Breast (tissue), 4 donors: ENCODE results near the genes MARVELD1 and CNNM1.

DNA sequence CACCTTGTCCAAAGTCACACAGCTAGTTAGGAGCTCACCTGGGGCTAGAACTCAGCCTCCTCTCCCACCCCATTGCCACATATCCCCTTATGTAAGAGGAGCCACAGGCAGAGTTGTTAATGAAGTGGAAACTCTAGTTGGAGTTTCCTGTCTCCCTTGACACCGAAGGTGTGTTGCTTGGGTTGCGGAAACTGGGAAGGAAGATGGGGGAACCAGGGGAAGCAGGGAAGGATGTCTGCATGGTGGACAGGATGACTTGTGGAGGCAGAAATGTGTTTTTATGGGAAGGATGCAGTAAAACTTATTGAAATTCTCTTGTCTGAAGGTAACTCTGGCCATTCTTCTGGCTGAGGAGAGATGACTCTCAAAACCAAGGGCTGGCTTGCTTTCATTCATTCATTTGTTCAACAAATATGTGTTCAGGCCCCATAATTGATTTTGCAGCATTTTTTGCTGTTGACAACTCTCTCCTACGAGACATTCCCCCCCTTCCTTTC lies 1.5 kb downstream of the UBTD1 start:
- PRO-cap, 3 experiments = no peak in any of the 3 experiments
- RRBS = no CpG with 5 or more reads among the region's 3 CpGs

GRCh38 chr10:97601200-97601654 lies 11.7 kb downstream of the C10orf62 start:
- PRO-cap, 3 experiments = no peak in any of the 3 experiments
- RRBS = no CpG with 5 or more reads among the region's 6 CpGs

- PRO-cap, 3 experiments = no peak in any of the 3 experiments
- RRBS = no CpG with 5 or more reads among the region's 16 CpGs
Measured at GRCh38 chr10:97608839-97609917, 19.7 kb downstream of the C10orf62 start.

GRCh38 chr10:97677528-97678478 lies 9.2 kb downstream of the AVPI1 start:
- PRO-cap, 3 experiments = no peak in any of the 3 experiments
- RRBS = no CpG with 5 or more reads among the region's 4 CpGs

DNA sequence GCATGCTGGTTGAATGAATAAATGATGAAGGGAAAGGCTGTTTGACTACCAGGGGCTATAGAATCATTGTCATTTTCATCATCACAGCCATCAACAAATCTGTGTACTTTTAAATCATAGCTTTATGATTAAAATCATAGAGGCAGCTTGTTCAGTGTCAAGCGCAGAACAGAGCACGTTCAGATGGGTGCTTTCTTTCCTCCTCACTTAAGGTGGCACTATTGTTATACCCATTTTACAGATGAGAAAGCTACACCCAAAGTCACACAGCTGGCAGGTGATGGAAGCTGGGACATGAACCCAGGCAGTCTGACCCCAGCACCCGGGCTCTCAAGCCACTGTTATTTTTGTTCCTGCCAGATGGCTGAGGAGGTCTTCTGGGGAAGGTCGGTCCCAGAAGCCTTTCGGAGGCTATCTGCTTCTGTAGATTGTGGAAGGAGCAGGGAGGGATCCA lies 777 bp downstream of the AVPI1 start:
- PRO-cap, 3 experiments = no peak in any of the 3 experiments
- RRBS = no CpG with 5 or more reads among the region's 5 CpGs

DNA sequence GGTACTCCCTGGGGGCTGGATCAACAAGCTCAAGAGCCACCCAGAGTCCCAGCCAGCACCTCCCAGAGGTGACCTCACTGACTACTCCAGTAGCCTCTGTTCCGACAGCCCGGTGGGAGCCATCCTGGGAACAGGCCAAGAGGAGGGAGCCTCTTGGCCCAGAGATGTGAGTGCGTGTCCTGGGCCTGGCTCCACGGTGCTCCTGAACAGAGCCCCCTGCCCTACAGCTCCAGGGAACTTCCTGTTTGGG lies 6.0 kb upstream of the MARVELD1 start:
- PRO-cap, 3 experiments = no peak in any of the 3 experiments
- RRBS = no CpG with 5 or more reads among the region's 4 CpGs

GRCh38 chr10:97713222-97713913 lies at the start of gene MARVELD1:
Gene MARVELD1, plus strand, starts transcription at chr10:97713730.
- PRO-cap, 3 experiments = peak in 3 of 3 experiments; most common plus-strand start chr10:97713454 (in 2); most common minus-strand start chr10:97713338 (in 1)
- RRBS = no CpG with 5 or more reads among the region's 59 CpGs

DNA sequence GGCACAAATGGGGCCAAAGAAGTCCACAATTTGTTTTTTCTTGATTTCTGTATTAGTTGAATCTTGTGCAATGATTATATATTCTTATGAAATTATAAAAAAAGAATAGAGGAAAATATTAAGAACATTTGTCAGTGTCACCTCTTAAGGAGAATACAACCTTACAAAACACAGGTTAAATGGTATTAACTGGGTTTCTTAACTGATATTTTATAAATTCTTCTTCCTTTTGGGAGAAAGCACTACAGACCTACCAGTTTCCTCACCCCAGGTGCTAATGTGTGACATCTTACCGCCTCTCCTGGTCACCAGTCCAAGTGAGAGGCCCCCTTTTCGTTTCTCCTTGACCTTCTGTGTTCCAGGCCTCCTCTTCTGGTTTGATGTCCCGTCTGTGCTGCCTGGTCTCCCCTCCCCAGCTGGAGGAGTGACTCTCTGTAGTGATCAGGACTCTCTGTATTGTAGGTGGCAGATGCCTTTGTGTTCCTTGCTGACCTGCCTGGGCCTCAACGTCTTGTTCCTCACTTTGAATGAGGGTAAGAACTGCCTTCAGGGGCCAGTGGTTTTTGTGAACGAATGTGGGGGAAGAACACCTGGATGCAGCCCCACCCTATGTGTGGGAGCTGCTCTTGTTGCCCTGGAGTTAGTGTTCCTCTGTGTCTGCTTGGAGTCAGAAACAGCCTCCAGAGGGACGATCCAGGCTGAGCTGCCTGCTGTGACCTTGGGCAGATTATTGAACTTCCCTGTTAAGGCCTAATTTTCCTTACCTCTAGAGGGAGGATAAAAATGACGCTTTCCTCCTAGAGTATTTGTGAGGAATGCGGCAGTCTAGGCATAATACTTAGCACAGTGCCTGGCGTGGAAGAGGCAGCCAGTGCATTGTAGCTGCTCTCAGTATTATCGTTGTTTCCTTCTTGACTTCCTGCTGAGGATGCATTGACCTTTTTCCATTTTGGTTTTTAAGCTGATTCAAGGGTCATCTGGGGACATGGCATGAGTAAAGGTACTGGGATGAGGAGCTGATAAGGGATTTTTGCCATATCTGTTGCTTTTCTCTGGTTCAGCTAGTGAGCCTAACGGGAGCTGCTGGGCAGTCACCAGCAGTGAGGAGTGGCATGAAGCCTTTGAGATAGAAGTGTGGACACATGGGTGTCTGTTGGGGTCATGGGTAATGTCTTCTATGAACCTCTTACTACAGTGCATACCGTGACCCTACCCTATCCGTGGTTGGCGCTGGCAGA lies 6.1 kb downstream of the ZFYVE27 start:
- PRO-cap, 3 experiments = no peak in any of the 3 experiments
- RRBS = no CpG with 5 or more reads among the region's 14 CpGs

DNA sequence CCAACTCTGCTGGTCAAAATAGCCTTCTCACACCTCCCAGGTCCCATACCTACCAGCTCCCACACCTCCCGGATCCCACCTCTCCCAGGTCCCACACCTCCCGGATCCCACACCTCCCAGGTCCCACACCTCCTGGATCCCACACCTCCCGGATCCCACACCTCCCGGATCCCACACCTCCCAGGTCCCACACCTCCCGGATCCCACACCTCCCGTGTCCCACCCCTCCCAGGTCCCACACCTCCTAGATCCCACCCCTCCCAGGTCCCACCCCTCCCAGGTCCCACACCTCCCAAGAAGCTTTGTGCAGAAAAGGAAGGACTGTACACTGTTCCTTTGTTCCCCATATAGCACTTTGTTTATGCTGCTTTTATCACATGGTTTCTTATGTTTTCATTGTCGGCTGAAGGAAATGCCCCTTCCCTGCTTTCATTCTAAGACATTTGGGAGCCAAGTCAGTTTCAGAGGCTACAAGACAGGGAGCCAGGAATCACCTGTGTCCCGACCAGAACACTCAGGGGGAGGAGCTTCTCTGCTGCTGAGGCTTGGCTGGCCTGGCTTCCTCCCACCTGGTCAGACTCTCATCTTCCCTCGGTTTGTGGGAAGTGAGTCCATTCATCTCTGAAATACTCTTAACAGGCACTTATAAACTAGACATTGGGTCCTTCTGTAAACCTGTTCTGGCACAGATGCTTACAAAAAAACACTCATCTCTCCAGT lies 19.8 kb upstream of the GOLGA7B start:
- PRO-cap, 3 experiments = no peak in any of the 3 experiments
- RRBS = 59% methylated on average over 2 of the region's 9 CpGs

DNA sequence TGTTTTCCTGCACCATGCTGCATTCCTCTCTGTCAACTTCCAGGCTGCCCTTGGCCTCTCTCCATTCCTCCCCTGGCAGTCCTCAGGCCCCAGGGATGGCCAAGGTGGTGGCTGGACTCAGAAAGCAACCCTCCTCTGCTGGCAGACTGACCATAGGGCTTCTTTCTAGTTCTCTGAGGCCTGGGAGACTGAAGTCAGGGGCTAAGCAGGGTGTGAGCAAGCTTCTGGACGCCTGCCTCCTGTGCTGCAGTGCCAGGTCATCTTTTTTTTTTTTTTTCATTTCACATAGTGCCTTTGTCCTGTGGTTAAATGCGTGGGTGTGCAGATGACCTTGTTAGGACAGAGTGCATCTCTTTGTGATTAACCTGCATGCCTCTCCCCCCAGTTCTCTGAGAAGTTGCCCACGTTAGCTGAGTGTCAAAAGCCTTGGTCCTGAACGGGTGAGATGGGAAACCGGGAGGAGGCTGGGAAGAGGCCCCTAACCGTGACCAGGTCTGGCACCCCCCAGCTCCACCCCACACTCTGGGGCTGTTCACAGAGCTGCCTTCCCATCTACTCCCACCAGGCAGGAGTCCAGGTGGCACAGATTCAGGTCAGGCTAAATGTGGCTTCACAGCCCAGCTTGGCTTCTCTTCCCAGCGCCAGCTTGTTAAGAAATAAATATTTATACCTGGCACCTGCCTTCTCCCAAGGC lies 72.1 kb downstream of the GOLGA7B start:
- PRO-cap, 3 experiments = no peak in any of the 3 experiments
- RRBS = no CpG with 5 or more reads among the region's 7 CpGs

- PRO-cap, 3 experiments = no peak in any of the 3 experiments
Measured at GRCh38 chr10:97926451-97926780, 76.8 kb downstream of the GOLGA7B start.

DNA sequence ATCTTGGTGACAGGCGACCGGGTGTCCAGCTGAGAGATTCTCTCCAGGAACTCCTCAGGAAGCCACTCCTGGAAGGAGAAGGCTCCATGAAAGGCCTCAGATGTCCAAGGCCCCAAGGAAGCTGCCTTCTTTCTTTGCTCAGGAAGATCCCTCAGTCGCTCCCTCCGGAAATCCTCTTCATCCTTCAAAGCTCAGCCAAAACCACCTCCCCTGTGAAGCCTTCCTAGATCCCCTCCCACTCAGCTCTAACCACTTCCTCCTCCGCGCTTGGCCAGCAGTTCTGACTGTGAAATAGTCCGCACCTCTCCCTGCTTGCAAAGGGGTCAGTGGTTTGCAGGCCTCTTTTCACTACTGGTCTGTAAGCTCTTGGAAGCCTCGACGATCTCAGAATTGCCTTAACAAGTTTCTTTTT lies 24.0 kb downstream of the PYROXD2 start:
- PRO-cap, 3 experiments = no peak in any of the 3 experiments
- RRBS = no CpG with 5 or more reads among the region's 9 CpGs

GRCh38 chr10:99328908-99330063 lies at the start of gene CNNM1:
Gene CNNM1, plus strand, starts transcription at chr10:99329356.
- PRO-cap, 3 experiments = peak in 2 of 3 experiments; most common plus-strand start chr10:99329385 (in 2)
- RRBS = 3% methylated on average over 37 of the region's 106 CpGs

DNA sequence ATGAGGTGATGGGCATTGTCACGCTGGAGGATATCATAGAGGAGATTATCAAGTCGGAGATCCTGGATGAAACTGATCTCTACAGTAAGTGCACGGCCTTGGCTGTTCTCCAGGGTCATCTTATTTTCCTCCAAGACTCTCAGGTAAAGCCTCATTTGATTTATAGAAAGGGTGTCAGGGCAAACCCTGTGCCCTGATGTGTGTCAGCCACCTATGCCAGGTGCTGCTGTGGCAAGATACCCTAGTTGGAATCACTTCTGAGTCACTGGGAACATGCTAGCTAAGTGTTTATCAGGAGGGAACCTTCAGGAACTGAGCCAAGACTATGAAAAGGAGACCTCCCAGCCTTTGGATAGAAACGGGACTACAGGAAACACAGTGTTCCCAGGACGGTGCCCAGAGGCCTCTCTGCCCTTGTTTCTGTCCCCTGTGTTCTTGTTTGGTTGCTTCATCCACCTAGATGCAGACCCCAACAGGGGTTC lies 28.5 kb downstream of the CNNM1 start:
- PRO-cap, 3 experiments = no peak in any of the 3 experiments
- RRBS = no CpG with 5 or more reads among the region's 5 CpGs

- PRO-cap, 3 experiments = no peak in any of the 3 experiments
- RRBS = 8% methylated on average over 28 of the region's 52 CpGs
Measured at GRCh38 chr10:99521844-99522543, 10.7 kb upstream of the NKX2-3 start.

DNA sequence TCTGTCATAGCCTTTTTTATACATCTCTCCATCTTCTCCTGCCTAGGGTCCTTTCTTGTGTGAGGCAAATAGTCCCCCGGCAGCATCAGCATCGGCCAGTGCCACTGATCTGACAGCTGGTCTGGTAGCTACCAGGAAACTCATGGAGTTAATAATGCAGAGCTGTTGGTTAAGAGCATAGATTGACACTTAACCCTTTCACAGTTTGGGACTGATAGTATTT lies 1.7 kb downstream of the CUTC start:
- PRO-cap, 3 experiments = no peak in any of the 3 experiments
- RRBS = no CpG with 5 or more reads among the region's 2 CpGs

- PRO-cap, 3 experiments = no peak in any of the 3 experiments
Measured at GRCh38 chr10:99775659-99775989, 6.8 kb upstream of the ABCC2 start.

- PRO-cap, 3 experiments = no peak in any of the 3 experiments
- RRBS = no CpG with 5 or more reads among the region's 4 CpGs
Measured at GRCh38 chr10:99931198-99931714, 78.5 kb downstream of the DNMBP start.

DNA sequence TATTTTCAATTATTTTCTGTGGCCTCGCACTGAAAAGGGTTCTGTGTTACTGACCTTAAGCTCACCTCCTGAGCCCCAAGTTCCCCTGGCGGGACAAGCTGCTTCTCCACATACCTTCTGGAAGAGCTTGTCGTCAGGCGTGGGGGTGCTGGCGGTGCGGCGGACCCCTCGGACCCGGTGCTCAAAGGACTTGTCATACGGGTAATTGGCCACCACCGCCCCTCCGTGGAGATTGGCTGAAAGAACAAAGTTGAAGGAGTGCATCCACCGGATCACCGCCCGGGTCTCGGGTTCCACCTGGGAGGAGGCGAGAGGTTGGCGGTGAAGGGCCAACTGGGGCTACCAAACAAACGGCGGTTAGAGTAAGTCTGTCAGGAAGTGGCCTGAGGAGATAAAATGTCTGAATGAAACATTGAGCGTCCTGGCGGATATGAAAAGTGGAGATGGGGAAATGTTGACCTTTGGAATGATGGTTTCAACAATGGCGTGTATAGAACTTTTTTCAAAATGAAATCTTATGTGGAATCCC lies 16.5 kb downstream of the CPN1 start:
- PRO-cap, 3 experiments = no peak in any of the 3 experiments
- RRBS = 25% methylated on average over 3 of the region's 23 CpGs

DNA sequence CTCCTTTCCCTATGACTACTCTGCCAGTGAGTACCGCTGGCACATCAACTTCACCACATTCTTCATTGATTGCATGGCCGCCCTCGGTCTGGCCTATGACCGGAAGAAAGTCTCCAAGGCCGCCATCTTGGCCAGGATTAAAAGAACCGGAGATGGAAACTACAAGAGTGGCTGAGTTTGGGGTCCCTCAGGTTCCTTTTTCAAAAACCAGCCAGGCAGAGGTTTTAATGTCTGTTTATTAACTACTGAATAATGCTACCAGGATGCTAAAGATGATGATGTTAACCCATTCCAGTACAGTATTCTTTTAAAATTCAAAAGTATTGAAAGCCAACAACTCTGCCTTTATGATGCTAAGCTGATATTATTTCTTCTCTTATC lies 13.7 kb downstream of the SCD start:
- PRO-cap, 3 experiments = no peak in any of the 3 experiments
- RRBS = no CpG with 5 or more reads among the region's 6 CpGs